Colic lymph node (tissue), 1 donor: ENCODE measurements around a stretch of chr2.

DNA sequence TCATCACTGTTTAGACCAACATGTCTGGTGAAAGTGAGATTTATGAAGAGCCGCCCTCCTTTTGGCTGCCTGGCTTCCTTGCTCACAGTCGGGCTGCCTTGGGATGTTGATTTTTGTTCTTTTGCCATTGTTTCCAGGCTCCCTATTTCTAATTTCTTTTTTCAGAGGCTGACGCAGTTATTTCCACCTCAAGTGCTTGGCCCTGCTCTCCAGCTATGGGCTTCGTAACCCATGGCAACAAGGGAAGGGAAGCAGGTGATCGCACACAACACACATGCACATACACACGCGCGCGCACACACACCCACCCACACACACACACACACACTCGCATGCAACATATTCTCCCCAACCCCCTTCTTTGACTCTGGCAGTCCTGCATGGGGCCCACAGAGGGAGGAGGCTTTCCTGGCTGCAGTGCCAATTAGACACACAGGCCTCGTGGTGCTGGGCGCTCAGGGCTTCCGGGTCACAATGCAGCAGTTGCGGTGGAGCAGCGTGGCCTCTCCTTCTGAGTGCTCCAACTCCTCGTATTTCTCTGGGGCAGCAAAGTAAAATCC is 296.7 kb downstream of the MTX2 start:
- PRO-cap = no peak

DNA sequence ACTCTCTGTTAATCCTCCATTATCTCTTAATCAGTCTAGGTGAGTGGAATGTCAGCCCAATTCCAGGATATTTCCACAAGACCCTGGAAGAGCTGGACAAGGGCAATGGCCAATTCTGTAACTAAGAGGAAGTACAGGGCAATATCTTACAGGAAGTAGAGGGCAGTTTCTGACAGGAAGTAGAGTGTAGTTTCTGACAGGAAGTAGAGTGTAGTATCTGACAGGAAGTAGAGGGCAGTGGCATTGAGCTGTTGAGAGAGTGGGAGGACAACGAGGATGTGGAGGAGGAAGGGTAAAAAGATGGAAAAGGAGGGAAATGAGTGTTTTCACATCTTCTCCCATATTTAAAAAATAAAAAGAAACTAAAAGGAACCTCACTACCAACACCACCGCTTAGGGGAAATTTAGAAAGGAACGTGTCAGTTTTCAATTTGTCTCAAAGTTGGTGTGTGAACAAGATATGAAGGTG is 431.0 kb upstream of the HNRNPA3 start:
- PRO-cap = no peak

- PRO-cap = no peak
Observed at GRCh38 chr2:177148378-177149461, 63.9 kb upstream of the HNRNPA3 start.

DNA sequence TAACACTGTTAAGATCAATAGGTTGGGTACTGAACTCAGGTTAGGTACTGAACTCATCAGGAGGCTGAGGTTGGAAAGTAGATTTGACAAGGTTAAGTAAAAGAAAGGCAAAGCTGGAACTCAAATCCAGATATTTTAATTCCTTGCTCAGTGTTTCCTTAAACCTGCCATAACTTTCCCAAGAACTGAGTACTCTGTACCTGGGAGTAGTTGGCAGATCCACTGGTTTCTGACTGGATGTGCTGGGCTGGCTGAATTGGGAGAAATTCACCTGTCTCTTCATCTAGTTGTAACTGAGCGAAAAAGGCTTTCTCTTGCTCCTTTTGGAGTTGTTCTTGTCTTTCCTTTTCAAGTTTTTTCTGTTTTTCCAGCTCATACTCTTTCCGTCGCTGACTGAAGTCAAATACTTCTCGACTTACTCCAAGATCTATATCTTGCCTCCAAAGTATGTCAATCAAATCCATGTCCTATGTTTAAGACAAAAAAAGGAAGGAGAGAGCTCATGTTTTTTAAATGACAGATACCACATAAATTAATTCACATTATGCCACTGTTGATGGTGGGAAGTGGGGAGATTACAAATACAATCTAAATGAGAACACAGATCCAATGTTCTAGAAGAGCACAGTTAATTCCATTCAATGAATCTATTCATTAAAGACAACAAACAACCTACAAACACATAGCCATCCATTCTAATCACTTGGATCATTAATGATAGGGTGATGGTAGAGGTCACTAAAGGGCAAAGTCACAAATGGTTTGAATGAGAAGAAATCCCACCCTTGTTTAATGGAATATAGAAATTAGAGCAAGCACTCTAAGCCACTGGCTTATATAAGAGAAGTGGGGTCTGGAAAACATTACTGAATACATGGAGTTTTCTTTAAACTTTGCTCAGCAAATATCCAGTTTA is 21.5 kb downstream of the HNRNPA3 start:
- PRO-cap = no peak

- PRO-cap = no peak
Observed at GRCh38 chr2:177235789-177236737, 23.5 kb downstream of the HNRNPA3 start.

GRCh38 chr2:177247891-177248487 is 16.5 kb downstream of the NFE2L2 start:
- PRO-cap = no peak

DNA sequence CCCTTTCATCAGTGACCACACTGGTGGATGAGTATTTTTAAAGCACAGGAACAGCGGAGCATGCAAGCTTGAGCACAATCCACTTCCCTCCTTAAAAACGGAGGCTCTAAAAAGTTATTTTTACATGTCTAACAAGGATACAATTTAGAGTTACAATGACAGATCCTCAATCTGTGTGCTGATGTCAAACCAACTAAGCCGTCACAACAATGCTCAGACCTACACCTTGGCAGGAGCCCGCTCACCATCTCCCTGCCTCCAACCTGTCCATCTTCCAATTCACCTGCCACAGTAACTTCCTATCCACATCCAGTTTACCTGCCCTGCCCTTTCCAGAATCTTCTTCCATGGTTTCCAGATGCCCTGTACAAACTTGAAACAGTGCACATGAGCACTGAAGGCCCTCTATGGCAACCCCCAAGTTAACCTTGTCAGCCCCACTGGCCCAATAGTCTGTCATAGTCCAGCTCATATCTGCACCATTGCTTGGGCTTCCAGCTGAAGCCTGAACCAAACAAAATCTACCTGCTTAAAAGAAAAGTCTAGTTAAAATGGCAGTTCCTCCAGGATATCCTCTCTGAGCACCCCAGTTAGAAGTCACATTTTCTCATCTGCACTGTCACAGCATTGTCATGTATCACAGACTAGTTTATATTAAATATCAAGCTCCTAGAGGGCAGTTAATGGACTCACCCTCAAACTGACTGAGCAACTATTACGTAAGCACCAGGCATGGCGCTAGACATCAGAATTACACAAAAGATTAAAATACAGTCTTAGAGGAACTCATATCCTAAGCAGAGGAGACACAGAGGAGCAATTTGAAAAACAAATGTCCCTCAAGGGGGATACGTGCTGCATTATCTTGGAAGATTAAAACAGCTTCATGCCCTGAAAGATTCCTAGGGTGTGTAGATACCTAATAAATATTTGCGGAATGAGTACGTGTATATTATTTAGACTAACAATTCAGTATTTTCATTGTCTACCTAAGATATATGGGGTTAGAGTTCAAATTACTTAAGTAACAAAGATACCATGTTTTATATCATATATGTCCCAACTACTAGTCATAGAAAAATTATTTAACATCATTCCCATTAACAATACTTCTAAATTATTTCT is 11.5 kb downstream of the NFE2L2 start:
- PRO-cap = no peak

- PRO-cap = no peak
Observed at GRCh38 chr2:177313271-177313774, 48.8 kb upstream of the NFE2L2 start.

GRCh38 chr2:177873727-177874297 is 198.8 kb downstream of the PDE11A start:
- PRO-cap = no peak

- PRO-cap = no peak
Observed at GRCh38 chr2:178304203-178304652, 109.9 kb downstream of the OSBPL6 start.

GRCh38 chr2:178324170-178324374 is 126.9 kb downstream of the PRKRA start:
- PRO-cap = no peak

DNA sequence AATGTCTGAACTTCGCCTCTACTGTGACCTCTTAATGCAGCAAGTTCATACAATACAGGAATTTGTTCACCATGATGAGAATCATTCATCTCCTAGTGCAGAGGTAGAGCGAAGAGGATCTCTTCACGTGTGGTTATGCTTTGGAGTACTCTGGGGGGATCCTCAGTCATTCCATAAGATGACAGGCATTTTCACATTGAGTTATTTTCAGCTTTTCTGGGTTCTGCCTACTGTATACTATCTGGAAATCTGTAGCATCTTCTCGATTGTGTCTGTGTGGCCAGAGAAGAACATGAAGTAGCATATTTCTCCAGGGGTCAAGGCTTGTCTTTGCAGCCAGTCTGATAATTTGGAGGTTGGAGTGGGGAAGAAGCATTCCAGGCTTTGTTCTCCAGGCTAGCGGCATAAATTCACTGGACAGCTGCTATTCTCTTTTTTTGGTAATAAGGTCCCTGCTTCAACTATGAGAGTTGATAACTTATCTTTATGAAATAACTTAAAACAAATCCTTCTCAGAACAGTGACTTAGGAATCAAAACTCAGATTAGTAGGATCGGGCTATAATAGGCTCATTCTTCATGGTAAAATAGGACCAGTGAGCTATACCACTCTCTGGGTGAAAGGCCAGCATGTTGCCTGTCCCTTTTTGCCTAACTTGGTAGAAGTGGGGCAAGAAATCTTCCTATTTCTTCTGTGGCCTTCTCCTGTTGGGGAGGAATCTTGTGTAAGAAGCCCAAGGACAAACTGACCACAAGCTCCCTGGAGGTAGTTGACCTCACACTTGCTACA is 13.8 kb downstream of the PLEKHA3 start:
- PRO-cap = no peak

DNA sequence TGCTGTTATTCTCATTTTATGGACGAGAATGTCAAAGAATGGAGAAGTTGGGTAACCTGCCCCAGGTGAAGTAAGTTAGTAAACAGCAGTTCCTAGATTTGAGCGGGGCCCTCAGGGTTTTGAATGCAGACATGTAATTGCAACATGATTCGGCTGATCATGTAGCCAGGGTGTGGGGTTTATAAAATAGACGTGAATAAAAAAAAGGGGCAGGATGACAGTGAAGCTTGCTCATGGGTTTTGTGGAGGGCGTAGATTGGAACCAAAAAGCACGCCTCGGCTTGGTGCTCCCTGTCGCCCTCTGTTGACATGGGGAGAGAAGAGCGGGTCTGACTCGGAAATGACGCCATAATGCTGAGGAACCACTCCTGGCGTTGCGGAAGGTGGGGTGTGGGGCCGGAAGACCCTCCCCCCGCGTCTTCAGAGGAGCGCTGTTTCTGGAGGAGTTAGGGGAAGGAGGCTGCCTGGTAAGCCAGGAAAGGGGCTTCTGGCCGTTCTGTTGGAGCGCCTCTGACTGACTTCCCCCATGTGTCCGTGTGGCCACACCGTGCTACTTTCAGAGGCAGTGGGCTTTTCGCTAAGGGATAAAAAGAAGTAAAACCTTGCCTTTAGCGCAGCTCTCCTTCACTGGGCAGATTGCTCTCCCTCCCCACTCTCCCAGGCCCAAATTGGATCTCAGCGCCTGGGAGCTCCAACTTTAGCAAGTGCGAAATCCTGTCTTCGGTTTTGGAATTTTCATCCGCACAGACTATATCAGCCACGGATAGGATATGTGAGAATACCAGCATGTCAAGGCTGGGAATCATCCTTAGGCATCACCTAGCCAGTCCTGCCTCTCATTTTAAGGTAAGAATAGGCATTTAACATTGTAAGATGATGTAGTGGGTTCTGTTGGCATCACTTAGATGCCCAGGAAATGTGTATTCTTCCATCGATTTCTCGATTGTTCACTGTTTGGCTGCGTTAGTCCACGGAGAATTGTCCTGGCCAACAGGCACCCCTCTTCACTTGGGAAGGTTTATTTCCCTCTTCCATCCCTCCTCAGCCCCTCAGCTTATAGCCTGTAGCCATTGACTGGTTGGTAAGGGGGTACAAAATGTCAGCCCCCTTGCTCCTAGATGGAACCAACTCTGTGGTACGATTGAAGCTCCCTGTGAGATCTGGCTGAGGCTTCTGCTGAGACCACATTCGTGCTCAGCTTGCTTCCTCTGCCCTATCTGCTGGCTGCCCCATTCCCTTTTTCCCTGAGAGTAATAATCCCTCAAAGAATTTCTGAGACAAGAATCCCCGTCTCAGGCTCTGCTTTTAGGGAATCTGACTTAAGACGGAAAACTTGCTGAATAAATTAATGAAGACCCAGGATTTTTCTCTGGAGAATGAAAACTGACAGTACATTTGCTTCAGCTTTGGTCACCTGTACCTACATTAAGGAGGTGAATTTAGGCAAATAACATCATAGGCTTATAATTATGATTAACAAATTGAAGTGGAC is 43.1 kb downstream of the PLEKHA3 start:
- PRO-cap = unidirectional peak, plus-strand start at position 423 of the sequence

GRCh38 chr2:178535448-178536230 is 55.4 kb downstream of the PLEKHA3 start:
- PRO-cap = no peak

DNA sequence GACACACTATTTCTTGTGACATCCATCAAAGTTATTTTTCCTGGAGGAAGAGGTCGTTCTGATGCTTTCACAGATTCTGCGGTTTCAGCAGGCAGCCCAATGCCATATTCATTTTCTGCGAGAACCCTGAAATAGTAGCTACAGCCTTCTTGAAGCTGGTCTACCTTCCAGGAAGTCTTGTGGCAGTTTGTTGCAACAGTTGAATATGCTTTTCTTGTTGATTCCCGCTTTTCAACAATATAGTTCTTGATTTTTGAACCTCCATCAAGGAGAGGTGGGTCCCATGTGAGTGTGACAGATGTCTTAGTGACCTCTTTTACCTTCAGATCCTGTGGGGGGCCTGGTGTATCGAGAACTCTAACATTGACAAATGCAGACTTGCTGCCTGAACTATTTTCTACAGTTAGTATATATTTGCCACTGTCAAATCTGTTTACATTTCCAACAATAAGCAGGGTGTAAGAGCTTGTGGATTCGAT is 92.0 kb downstream of the PLEKHA3 start:
- PRO-cap = no peak

GRCh38 chr2:178586351-178587078 is 106.3 kb downstream of the PLEKHA3 start:
- PRO-cap = no peak

GRCh38 chr2:178688581-178689331 is 118.5 kb downstream of the TTN start:
- PRO-cap = no peak

DNA sequence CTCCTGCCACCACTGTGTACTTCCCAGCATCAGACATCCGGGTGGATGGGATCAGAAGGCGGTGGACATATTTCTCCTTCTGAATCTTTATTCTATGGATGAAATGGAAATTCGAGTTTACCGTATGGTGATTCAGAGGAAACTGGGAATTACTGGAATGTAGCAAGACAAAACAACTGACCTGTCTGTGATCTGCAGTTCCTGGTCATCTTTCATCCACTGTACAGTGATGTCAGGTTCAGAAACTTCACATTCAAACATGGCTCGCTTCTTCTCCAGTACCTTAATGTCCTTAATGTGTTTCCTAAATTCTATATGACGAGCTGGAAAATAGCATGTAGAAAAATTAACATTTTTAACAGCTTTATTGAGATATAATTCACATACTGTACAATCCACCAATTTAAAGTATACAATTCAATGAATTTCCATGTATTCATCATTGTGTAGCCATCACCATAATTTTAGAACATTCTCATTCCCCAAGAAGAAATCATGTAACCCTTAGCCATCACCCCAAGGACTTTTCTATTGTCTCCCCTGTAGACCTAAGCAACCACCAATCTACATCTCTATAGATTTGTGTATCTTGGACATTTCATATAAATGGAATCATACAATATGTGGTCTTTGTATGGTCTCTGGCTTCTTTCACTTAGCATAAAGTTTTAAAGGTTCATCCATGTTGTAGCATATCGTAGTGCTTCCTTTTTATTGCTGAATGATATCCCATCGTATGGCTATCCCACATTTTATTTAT is 39.2 kb downstream of the TTN start:
- PRO-cap = no peak

- PRO-cap = no peak
Observed at GRCh38 chr2:178792627-178793392, 14.4 kb downstream of the TTN start.

DNA sequence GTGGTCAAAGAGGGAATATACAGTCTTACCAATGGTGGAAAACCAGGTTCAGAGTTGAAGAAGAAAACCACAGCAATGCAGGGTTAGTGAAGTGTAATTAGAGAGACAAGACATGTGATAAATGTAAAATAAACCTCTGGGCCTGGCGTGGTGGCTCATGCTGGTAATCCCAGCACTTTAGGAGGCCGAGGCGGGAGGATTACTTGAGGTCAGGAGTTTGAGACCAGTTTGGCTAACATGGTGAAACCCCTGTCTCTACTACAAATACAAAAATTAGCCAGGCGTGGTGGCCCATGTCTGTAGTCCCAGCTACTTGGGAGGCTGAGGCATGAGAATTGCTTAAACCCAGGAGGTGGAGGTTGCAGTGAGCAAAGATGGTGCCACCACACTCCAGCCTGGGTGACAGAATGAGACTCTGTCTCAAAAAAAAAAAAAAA is 2.3 kb downstream of the TTN start:
- PRO-cap = no peak